Mesangial cell (primary cell): ENCODE measurements around a stretch of chr15.

DNA sequence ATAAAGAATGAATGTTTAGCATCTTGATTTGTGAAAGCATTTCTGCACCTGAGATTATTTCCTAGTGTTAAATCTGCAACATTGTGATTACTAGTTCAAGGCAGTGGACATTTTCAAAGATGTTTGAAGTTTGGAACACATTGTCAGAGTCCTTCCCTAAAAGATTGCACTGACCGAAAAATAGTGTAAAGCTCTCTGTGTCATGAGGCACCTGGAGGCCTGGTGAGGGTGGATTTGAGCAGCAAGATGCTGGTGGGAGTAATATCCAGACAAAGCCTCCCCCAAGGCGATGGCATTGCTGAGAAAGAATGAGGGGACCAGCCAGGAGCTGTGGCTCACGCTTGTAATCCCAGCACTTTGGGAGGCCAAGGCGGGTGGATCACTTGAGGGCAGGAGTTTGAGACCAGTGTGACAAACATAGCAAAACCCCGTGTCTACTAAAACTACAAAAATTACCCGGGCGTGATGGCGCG lies 176.9 kb downstream of the TLN2 start:
- RAMPAGE, long total RNA: no peak

DNA sequence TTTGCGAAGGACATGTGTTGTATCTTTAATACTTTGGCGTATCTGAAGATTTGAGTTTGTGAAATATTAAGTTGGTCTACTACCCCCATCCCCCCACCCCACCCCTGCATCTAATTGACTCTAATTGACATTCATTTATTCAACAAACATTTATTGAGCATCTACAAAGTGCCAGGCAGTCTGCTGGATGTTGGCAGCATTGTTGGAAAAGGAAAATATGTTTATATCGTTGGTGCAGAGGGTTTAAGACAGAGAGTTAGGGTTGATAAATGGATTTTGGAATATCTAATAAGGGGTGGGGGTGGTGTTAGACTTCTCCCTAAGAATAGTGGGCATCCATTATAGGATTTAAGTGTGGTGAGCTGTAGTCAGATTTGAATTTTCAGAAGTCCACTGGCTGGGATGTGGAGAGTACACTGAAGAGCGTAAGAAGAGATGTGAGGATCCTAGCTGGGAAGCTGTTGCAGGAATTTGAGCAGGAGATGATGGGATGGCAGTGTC lies 217.7 kb downstream of the TLN2 start:
- RAMPAGE, long total RNA: no peak

DNA sequence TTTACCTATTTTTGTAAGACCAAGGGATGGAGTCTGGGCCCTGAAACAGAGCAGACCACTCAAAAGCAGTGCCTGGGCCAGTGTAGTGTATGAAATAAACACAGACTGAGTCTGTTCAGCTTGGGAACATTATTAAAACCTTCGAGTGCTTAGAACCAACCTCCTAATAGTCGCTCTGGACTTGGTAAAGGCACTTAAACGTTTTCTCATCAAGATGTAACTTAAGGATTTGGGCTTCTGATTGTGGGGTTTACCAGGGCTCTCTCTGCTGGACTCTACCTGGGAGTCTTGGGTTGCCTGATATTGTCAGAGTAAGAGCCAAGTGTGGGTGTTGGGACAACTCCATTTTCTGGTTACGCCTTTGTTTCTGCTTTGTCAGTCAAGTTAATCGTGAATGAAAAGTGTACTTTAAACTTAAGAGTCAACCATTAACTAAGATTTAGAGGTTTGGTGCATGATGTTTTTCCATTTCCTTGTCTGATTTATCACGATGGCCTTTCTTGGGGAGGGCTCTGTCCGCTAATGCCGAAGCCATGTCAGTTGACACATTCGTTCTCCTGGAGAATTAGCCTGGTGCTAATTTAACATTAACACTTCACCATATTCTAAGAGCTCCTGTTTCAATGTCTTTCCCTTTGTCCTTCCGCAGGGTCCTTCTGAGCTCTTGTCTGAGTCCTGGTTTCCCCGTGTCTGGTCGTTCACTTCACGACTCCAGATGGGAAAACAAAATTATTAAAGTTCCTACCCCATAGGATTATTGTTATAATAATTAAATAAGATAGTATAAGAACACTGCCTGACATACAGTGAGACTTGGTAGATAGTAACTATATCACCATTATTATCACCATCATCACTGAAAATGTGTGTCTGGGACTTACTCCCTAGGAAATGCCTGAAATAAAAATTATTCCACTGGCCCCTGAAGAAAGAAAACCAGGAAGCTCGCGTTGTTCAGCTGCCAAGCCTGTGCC lies 220.8 kb upstream of the TPM1 start:
- RAMPAGE, long total RNA: no peak

- RAMPAGE, long total RNA: no peak
These were observed 207.7 kb upstream of the TPM1 start for GRCh38 chr15:62834737-62835281.

GRCh38 chr15:62958389-62958949 lies 84.1 kb upstream of the TPM1 start:
- RAMPAGE, long total RNA: no peak

DNA sequence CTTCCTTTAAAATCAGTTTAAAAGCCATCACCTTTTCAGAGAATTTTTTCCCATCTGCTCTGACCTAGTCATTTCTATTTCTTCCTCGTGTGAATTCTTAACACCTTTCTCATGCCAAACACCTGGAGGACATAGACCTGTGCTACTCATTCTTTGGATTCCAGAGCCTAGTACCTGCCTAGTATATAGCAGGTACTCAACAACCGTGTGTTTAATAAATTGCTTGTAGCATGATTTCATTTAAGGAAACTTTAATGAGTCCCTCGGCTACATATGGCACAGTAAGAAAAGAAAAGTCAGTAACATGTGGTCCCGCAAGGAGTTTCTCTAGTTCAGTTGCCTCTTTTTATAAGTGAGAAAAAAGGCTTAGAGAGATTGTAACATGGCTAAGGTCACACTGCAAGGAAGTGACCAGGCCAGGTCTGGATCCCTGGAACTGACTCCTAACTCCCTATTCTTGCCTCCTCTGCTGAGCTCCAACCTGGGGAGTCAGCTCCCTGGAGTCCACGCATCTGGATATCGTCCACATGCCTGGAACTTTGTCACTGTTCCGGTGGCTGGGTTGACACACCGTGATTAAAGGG lies 1.9 kb upstream of the TPM1 start:
- RAMPAGE, long total RNA: no peak

DNA sequence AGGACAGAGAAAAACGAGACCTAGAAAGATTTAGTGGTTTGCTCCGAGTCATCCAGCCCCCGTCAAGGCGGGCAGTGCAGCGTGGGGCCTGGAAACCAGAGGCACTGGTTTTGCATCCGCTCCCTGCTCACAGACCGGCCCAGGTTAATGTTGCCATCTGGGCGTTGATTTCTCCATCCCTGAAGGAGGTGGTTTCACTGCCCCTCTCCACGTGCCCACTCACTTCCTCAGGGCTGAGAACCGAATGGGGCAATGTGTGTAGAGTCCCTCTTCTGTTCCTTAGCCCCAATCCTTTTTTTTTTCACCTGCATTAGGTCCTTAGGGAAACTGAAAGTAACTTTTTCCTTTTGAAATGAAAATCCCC lies 32.8 kb downstream of the TPM1 start:
- RAMPAGE, long total RNA: no peak

DNA sequence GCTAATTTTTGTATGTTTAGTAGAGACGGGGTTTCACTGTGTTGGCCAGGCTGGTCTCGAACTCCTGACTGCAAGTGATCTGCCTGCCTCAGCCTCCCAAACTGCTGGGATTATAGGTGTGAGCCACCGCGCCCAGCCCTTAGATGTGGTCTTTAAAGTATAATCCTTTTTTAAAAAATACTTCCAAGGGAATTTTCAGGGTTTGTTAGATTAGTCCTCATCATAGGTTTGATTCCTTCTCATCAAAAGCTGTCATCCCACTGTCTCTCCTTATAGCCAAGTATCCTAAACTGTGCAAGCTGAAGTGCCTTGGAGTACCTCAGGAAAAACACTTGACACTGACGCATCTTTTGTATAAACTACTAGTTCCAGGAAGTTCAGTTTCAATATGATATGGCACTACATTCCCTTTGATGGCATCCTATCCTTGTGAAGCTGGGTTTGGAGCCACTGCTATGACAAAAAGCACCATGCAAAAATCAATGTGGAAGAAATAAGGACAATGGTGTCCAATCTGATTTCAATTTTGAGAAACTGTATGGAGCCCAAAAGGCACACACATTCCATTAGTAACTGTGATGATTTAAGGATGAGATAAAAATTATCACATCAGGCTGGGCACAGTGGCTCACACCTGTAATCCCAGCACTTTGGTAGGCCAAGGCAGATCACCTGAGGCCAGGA lies 5.7 kb downstream of the RPS27L start:
- RAMPAGE, long total RNA: no peak

DNA sequence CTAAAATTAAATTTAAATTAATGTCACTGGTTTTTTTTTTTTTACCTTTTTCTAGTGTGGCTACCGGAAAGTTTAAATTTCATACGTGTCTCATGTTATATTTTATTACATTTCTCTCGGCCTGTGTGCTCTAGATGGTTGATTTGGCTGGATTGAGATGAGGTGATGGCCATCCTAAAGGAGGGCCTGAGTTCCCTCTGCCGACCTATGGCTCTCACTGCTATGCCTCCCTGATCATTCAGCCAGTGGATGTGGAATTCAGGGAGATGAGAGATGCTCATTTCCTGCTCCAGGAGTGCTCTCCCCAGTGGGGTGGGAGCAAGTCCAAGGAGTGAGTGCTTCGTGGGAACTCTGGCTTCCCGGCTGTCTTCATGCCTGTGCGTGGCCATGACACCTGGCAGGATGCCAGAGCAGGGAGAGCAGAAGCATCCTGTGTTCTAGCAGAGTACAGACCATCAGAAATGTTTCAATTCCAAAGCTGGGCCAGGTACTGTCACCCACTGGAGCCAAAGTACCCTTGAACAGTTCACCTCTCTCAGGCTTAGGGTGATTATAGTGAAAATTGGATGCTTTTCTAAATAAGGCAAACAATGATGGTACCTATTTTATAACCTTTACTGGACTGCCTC lies 45.1 kb downstream of the APH1B start:
- RAMPAGE, long total RNA: no peak

DNA sequence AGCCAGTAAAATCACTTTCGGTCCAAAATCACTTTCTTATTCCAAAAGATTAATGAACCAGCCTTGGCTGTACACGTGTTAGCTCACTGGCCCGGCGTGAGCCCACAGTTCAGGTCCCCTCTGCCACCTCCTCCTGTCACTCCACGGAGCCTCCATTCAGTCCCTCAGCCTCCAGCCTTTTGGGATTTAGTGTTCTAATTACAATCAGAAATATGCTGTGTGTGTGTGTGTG lies 934 bp downstream of the CA12 start:
- RAMPAGE, long total RNA: no peak

DNA sequence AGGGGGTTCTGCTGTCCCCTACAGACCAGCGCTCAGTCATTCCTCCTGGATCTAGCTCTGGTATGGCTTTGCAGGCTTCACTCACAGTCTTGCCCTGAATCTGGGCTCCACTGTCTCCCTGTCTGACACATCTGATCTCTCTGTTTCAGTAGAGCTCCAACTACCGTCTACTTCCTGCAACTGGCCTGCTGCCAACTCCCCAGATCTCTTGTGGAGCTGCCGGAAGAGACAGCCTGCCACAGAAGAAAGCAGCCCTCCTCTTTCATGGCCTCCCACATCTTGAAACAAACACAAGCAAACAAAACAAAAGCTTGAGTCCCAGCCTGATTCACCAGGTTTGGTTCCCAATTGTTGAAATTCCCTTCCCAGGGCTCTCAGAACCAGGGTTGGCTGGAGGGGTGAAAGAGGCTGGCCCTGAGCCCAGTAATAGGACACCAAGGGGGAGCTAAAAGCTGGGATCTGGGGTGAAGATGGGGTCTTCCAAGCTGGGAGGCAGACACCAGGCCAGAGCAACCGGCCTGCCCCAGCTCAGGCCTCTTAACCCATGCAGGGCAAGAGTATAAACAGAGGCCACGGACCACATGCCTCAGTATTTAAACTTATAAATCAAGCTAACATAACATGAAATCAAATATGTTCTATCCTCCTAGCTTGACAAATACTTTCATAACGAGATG lies 55.3 kb upstream of the CA12 start:
- RAMPAGE, long total RNA: no peak

GRCh38 chr15:63460176-63460779 lies 44.1 kb upstream of the USP3 start:
- RAMPAGE, long total RNA: no peak

GRCh38 chr15:63461985-63462605 lies 42.3 kb upstream of the USP3 start:
- RAMPAGE, long total RNA: no peak

- RAMPAGE, long total RNA: no peak
These were observed 4.2 kb upstream of the USP3 start for GRCh38 chr15:63500203-63500663.

DNA sequence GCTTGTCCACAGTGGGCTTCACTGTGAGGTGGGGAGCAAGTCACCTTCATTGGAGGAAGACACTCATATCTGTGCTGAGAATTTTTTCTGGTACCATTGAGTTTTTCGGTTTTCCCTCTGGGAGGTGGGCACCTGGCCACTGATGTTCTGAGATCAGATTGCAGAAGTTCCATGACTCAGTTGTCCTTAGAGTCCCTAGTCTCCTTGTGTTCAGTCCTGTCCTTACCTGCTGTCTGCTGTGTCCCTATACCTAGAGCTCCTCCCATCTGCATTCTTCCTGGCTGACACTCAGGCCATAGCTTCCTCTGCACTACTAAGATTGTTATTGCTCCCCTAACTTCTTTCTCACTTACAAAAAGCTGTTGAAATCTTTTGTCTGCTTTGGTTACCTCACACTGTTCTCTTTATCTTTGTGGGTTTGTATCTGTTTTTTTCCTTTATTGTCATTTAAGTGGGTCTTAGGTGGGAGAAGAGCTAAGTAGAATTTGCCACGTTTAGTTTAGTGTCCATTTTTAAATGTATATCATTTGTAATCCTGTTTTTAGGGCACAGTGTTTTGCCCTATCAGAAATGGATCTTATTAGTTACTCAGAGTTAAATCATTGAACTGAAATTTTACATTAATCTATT lies 13.3 kb downstream of the USP3 start:
- RAMPAGE, long total RNA: no peak

DNA sequence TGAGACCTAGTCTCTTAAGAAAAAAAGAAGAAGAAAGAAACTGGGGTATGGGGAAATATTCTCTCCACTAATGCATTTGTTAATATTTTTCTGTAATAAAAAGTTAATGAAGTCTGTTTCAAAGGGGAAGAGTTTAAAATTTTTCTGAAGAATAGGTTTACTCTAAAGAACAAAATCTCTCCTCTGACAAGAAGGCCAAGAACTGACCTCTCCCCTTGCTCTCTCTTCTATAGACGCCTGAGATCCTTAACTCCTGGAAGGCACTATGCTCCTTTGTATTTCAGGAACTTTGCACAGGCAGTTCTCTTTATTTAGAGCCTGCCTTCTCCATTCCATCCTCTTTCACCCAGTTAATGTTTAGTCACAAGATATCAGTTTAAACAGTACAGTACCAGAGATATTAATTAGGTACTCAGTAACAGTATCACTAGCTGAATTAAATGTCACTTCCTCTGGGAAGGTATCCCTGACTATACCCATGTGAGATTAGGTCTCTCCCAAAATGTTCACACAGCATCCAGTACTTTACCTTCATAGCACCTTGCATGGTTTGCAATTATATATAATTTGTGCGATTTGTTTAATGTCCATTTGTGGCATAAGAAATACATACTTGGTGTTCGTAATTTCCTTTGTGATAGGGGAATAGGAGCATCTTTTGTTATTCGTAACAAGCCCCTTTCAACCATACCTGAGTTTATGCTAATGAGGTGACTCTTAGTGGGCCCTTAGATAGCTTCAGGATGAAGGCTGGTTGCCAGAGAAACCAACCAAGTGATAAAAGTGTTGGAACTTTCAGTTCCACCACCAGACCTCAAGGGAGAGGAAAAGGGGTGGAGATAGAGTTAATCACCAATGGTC lies 33.4 kb downstream of the HERC1 start:
- RAMPAGE, long total RNA: no peak

DNA sequence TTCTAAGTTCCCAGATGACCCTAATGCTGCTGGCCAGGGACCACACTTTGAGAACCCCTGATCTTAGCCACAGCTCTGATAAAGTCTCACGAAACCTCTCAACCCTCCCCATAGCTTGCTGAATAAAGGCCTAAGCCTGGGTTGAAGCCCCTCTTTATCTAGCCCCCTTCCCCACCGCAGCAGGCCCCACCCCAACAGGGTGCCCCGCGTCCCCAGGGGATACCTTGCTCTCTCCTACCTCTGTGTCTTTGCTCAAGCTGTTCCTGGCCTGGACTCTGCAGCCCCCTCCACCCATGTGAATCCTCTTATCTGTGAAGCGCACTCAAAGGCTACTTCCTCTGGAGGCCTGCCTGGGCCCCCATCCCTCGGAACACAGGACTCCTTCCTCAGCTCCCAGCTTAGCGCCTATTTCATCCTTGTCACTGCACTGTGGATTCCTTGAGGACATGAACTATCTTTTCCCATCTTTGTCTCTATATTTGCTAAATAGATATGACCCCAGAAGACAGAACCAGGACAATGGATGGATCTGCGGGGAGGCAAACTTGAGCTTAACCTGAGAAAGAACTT lies 61.4 kb upstream of the HERC1 start:
- RAMPAGE, long total RNA: no peak

- RAMPAGE, long total RNA: no peak
These were observed 67.5 kb downstream of the DAPK2 start for GRCh38 chr15:63978667-63979275.

- RAMPAGE, long total RNA: no peak
These were observed 36.8 kb downstream of the DAPK2 start for GRCh38 chr15:64009052-64010335.

DNA sequence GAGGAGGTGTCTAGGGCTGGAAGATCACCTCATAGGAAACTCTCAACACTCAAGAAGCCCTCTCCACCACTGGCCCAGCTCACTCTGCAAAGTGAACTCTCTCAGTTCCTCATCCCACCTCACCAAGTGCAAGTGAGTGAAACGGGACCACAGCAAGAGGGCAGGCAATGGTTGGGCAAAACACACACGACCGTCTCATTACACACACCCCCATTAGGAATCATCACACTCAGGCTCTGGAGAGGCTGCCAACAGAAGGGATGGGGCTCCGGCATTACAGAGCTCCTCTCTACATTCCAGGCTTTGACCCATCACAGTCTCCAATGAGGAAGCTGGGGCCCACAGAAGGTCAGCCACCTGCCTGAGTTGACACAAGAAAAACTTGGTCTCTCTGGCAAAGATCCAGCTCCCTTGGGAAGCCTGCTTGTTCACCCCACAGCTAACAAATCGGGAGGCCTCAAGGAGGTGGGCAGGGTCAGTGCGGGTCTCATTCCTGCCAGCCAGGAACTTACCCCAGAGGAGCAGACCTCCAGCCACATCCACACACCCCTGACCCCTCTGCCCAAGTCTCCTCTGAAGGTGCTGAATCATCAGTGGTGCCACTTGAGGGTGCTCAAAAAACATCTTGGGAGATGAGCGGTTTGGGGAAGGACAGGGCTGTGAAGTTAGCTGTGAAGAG lies 1.5 kb downstream of the DAPK2 start:
- RAMPAGE, long total RNA: no peak